Pericardium fibroblast (primary cell): Measurements from ENCODE around the genes BRD3OS and WDR5.

DNA sequence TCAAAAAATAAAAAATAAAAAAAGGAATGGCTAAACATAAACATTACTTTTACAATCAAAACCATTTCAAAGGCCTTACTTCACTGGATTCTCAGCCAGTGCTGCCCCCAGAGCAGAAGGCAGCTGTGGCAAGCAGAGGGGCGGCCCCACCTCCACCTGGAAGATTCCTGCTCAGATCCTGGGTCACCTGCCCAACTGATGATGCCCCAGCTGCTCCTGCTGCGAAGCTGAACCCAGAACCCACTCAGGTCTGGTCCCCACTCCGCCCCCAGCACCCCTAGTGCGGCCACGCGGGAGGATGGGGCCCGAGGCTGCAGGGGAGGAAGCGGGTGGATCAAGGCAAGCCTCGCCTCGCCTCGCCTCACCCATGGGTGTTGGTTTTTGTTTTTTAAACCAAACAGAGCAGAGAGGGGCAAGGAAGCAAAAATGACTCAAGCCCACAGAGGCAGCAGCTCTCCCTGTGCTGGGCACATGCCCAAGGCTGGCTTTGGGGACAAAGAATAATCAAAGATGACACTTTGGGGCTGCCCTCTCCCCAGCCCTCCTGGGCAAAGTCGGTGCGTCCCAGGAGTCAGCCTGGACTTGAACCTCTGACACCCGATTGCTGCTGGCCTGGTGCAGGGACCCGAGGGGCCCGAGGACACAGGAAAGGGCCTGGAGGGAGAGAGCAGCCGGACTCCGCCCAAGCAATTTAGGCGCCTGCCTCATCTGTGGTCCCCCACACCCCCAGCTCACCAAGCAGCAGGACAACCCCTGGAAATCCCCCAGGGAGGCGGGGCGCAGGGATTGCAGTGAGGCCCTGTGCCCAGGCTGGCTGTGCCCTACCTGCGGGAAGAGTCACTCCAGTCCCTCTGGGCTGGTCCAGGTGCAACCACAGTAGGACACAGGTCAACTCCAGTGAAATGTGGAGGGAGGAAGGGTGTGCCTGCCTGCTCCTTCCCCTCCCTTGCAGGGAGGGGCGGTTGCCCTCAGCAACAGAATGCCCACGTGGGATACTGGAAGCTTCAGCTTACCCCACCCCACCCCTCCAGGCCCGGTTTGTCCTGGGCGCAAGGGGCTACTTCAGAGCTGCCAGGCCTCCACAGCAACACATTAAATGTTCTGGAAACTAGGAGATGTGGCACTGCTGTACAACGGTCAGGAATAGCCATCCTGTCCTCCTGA, 43.0 kb upstream of the OBP2B start:
- RAMPAGE, long total RNA, result no peak

GRCh38 chr9:133368248-133369214, 7.3 kb downstream of the SURF4 start:
- RAMPAGE, long total RNA, result no peak

DNA sequence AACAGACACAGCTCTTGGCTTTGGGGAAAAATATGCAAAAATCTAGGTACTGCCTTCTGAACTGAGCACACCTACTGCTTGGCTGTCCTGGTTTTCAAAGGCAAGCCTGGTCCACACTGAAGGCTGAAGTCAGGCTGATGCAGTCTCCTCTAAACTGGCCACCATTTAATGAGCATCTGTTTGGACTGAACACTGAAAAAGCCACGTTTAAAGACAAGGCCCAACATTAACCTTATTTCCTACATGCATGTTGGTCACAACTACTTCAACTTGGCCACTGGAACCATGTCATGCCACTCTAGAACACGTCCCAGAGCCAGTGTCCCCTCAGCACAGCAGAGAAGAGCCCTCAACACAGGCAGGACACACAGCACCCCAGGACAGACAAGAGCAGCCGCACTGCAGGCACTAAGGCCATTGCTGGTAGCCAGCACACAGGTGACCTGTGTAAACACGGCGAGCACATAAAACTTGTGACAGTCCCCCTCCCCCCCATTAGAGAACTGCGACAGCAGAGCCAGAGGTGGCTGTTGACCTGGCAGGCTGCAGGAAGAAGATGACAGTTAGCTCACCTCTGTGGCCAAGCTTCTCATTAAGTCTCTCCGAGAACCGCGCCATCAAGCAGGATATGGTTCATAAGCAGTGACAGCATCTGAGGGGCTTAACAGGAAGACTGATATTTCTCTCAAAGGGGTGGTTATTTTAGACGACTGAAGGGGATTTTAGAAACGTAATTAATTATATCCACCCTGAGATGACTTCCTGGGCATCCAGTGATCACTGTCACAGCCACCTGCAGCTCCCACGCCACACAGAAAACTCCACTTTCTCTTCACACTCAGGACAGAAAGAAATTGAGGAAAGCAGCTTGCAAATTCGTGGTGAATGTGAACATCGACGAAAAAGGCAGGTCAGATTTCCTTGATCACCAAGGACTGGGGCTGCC, 5.3 kb downstream of the SURF4 start:
- RAMPAGE, long total RNA, result no peak

- RAMPAGE, long total RNA, result no peak
These were observed 3.2 kb downstream of the REXO4 start for GRCh38 chr9:133414533-133415000.

- RAMPAGE, long total RNA, result no peak
These were observed 1.3 kb upstream of the REXO4 start for GRCh38 chr9:133419024-133419636.

GRCh38 chr9:133506401-133506746, 18.4 kb downstream of the MYMK start:
- RAMPAGE, long total RNA, result no peak

DNA sequence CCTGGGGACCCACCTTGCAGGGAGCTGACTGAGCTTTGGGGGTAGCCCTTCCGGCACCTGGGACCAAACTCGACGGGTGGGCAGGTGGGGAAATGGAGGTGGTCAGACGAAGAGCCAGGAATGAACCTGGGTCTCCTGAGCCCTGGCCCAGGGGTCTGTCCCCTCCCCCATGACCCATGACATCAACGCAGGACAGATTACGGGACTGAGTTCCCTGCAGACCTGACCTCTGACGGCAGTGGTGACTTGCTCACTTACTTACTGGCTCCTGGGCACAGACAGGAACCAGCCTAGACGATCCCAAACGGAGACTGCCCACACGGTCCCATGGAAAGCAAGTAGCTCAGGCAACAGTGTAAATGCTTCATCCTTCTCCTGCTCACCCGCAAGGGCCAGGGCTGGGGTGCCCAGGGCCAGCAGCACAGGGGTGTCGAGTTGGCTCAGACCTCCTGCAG, 5.4 kb downstream of the ADAMTSL2 start:
- RAMPAGE, long total RNA, result no peak

GRCh38 chr9:133563317-133563985, 28.9 kb downstream of the ADAMTSL2 start:
- RAMPAGE, long total RNA, result no peak

- RAMPAGE, long total RNA, result no peak
These were observed 22.3 kb downstream of the SARDH start for GRCh38 chr9:133715728-133716386.

GRCh38 chr9:133785345-133786127, 47.4 kb upstream of the SARDH start:
- RAMPAGE, long total RNA, result no peak

- RAMPAGE, long total RNA, result no peak
These were observed 106.9 kb upstream of the SARDH start for GRCh38 chr9:133844571-133845918.

DNA sequence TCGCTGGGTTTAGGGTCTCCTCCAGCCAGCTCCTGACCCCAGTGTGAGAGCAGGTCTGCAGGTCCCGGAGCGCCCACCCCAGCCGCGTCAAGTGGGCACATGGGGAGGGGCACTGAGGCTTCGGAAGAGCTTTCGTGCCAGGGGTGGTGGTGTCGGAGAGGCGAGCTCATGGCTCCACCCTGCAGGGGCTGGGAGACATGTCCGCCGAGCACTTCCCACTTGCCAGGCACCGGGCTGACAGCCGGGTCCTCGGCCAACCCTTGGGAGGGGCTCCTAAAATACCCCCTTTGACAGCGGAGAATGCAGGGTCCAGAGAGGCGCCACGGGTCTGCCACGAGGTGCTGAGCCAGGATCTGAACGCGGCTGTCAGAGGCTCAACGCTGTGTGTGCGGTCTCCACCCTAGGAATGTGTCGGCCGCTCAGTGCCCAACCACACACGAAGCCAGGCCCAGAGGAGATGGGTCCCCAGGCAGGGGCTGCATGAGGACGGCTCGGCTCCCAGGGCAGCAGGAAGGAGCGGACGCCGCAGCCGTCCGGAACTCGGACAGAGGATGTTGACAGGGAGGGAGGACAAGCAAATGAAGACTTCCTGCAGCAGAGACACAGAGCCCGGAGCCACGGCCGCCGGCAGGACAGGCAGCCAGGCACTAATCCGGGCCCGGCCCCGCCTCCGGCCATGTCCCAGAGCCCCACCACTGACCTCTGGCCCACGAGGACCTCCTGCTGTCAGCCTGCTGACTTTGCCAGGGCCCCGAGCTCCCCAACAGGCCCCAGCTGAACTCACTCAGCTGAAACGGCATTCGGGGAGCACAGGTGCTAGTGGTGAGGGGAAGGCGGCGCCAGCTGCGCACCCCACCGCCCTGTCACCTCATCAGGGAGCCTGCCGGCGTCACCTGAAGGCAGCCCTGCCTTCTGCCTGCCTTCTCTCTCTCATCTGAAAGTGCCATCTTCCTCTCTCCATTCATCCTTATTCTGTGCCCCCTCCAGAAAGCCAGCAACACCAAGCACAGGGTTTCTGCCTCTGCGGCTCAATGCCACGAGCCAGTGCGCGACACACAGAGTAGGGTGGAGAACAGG, 12.8 kb downstream of the VAV2 start:
- RAMPAGE, long total RNA, result no peak

DNA sequence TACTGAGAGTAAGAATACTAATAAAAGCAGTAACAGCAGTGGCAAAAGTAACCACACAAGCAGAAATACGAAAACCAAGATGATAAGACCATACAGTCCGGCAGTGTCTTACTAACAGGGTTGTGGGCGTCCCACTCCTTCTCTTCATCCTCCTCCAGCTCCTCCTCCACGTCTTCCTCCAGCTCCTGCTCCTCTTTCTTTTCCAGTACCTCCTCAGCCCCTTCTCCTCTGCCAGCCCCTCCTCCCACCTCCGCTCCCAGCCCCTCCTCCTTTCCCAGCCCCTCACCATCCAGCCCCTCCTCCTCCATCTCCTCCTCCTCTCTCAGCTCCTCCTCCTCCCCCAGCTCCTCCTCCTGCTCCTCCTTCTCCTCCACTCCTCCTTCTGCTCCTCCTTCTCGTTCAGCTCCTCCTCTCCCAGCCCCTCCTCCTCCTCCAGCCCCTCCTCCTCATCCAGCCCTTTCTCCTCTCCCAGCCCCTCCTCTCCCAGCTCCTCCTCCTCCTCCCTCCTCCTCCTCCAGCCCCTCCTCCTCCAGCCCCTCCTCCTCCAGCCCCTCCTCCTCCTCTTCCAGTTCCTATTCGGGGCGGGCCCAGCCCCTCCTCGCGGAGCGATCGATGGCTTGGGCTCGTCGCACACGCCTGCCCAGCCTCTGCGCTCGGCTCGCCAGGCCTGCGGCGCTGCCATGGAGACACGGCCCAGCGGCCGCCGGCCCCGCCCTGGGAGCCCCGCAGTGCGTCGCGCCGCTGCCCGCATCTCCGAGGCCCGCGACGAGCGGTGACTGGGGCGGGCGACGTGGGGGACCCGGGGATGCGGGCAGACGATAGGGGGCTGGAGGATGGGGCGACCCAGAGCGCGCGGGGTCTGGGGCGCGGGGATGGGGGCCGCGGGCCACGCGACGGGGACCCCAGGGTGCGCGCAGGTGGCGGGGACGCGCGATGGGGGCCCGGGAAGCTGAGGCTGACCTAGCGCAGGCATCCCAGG, at the start of gene BRD3OS:
Gene BRD3OS, plus strand, starts transcription at position 717 of the 979 bp plus-strand sequence.
- RAMPAGE, long total RNA, result no peak

DNA sequence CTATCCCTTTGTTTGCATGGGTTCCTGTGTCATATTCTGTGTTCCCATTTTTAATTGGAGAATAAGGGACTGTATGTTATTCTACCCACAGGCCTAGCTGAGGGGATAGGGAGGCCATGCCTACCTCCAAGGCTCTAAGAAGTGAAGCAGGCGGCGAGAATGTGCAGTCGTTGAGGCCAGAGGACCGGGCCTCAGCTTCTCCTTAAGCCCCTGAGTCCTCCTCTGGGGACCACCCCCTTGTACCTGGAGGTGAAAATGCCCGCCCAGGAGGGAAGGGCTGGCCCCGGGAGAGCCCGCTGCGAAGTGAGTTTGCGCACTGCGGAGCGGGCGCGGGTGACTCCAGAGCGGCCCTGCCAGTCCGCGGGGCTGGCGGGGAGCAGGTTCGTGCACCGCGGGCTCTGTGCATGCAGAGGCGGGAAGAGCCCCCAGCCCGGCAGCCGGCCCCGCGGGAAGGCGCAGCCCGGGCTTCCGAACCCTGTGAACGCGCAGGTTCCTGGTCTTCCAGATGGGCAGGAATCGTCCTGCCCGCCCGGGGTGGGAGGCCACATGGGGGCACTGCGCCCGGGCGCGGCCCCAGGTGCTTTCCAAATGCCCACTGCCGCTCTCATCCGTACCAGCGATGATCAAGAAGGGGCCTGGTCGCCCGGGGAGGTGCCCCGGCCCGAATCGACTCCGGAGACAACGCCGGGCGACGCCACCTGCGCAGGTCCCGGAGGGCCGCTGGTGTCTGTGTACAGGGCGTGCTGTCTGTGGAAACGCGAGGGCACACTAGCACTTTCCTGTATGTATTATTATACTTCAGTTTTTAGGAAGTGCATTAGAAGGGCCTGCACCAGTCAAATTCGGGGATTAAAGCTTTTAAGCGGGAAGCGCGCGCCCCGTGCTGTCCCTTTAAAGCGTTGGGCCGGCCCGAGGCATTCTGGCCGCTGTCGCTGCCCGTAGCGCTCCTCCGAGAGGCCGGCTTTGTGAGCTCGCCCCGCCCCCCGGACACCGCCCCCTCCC, 519 bp upstream of the WDR5 start:
- RAMPAGE, long total RNA, result no peak

DNA sequence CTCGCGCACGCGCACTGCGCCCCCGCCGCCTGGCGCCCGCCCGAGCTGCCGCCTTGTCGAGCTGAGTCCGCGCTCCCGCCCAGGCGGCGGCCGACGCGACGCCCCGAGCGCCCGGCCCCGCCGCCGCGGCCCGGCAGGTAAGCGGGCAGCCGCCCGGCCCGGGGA, at the start of gene WDR5:
Gene WDR5, plus strand, starts transcription at position 19 of the 165 bp plus-strand sequence.
- RAMPAGE, long total RNA, result no peak

DNA sequence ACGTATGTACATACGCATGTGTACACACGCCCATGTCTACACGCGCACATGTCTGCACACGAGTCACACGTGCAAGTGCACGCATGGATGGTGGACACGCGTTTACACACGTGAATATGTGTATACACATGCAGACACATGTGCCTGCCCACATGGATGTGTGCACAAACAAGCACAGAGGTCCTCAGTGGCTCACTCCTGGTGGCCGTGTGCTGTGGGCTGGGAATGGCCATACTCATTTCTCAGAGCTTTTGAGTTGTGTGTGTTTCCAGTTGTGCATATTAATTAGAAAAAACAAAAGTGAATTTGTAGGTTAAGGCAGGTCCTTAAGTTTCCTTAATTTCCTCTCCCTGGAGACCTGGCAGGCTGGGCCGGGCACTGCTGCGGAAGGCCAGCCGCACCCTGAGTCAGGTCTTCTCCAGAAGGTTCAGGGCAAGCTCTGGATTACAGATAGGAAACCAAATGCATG, 29.6 kb downstream of the WDR5 start:
- RAMPAGE, long total RNA, result no peak

GRCh38 chr9:134190060-134191075, 54.5 kb downstream of the WDR5 start:
- RAMPAGE, long total RNA, result no peak

GRCh38 chr9:134206096-134206625, 70.3 kb downstream of the WDR5 start:
- RAMPAGE, long total RNA, result no peak

DNA sequence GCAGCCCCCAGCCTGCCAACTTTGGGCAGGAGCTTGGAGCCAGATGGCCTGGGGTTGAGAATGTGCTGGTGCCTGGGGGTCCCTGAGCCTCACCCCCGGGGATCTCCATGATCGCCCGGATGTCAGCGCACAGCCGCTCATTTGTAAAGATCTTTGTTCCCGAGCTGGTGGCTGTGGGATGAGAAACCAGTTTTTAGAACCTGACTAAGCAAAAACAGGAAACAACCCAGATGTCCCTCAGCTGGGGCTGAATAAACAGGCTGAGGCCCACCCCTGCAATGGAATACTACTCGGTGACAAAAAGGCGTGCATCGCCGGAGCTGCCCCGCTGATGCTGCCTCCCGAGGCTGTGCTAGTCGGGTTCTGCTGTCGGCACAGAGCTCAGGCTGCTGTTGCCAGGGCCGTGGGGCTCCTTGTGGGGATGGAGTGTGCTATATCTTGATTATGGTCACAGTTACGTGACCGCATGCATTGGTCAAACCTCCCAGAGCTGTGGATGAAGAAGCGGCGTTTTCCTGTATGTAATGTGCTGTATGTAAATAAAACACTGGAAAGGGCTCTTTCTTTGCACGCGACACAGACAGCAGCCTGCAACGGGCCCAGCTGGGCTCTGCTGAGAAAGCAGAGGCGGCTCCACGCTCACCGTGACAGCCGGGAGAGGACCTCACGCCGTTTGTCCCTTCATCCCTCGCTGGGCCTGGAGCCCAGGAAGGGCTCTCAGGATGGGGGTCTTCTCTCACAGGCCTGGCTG, 79.9 kb downstream of the WDR5 start:
- RAMPAGE, long total RNA, result no peak

- RAMPAGE, long total RNA, result no peak
These were observed 18.7 kb upstream of the RXRA start for GRCh38 chr9:134307534-134307994.